SK-N-DZ (cell line): ENCODE data around the gene FOXI3.

RAMPAGE:
- cytosol, long total RNA: no peak
- nucleus, long total RNA: no peak
Measured at GRCh38 chr2:86521845-86523091, 41.0 kb downstream of the CHMP3 start.

DNA sequence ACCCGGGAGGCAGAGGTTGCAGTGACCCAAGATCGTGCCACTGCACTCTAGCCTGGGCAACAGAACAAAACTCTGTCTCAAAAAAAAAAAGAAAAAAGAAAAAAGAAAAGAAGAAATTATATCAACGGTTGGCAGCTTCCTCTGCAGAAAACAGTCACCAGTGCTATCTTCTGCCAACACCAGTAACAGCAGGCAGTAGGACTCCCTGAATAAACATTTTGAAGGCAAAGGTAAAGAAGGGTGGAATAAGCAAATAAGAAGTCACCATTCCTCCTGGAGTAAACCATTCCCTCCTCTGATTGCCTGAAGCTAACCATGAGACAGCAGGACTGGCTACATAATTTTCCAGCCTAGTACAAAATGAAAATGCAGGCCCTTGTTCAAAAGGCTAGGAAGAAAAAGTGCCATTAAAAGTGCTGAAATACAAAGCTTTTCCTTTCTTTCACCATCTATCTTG is 9.0 kb upstream of the RNF103 start:
RAMPAGE:
- cytosol, long total RNA: no peak
- nucleus, long total RNA: no peak

DNA sequence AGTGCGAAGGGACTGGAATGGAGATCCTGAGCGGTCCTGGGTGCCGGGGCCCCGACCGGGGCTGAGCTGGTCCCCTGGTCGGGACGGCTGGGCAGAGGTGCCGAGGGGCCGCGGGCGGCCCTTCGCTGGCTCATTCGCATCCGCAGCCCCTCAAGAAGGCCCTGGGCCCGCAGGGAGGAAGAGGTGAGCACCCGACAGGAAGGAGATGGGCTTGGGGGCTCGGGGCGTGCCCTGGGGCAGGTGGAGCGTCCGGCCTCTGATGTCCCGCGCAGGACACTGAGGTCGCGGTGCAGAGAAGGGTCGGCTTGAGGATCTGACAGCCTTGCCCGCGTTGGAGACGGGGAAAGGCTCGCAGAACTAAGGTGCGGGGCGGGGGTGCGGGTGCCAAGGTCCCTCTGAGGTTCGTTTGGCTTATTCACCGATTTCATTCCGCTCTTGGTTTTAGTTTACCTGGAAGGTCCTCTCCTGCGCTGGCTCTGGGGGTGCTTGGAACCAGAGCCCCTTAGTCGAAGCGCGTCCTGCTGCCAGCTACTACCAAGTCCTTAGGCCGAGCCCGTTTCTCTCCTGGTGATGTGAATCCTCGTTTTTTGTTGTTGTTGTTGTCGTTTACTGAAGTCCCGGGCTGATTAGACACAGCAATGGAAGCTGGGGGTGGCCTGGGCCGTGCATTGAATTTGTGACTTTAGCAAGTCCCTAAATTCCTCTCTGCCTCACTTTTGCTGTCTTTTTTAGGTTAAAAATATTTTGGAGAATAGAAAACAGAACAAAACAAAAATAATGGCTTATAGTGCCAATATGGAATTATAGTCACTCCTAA is 18.9 kb upstream of the CD8A start:
RAMPAGE:
- cytosol, long total RNA: no peak
- nucleus, long total RNA: no peak

GRCh38 chr2:86821920-86822144 is 31.1 kb upstream of the CD8A start:
RAMPAGE:
- cytosol, long total RNA: no peak
- nucleus, long total RNA: no peak

DNA sequence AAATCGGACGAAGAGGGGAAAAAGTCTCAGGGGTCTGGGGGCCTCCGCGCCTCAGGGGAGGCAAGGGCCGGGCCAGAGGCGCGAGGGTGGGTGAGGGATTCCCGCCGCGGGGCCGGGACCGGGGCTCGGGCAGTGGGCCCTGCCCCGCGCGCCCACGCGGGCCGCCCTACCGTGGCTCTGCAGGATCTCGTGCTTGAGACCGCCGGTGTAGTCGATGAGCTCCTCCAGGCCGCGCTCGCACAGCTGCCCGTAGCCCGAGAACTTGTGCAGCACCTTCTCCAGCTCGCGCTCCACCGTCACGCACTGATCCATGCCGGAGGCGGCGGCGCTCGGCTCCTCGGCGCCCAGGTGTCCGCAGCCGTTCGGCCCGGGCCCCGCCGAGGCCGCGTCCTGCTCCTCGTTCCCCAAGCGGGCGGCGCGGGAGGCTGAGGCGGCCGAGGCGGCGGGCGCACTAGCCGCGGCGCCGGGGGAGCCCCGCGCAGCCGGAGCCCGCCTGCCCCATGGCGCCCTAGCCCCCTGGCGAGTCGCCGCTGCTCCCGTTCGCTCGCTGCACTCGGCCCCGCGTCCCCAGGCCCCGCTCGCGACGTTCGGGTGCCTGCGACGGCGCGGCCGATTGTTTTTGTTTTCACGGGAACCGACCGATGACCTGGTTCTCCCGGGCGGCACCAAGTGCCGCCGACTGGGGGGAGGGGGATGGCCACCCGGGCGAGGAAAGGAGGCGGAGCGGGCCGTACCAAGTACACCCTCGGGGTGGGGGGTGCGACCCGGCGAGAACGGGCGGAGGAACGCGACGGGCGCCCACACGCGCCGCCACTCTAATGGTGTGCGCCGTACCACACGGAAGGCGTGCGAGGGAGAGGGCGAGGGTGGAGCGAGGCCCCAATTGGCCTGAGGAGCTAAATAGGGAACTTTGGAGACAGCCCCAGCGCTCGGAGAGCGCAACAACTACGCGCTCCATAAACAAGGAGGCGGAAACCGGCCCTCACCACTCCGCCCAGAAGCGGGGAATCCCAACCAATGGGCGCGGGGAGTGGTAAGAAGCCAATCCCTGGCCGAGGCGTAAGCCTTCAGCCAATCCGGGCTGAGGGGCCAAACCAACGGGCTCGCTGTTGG is 54.5 kb upstream of the PLGLB1 start:
RAMPAGE:
- cytosol, long total RNA: no peak
- nucleus, long total RNA: no peak

DNA sequence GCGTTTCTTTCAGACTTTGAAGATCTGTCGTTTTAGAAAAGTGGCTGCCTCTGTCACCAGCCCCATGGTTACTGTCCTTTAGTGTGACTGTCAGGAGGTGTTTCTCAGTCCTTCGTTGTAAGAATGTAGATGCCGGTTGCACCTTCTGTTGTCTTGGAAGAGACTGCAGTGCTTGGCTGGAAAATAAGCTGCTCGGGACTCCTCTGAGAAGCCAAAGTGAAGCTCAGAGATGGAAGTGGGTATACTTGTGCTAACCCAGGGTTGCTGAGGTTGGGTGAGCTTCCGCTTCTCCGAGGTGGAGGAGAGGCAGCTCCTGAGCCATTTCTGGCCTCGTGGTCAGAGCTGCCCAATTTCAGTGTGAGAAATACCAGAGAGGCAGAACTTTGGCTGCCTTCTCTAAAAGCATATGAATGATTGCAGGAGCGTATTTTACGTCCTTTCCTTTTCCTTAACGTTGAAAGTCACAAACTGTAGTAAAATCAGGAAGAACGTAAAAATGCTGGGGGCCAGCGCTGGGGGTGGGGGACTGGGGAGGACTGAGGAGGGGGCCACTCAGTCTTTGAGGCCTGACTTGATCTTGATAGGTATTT is 292.1 kb upstream of the PLGLB2 start:
RAMPAGE:
- cytosol, long total RNA: no peak
- nucleus, long total RNA: no peak

DNA sequence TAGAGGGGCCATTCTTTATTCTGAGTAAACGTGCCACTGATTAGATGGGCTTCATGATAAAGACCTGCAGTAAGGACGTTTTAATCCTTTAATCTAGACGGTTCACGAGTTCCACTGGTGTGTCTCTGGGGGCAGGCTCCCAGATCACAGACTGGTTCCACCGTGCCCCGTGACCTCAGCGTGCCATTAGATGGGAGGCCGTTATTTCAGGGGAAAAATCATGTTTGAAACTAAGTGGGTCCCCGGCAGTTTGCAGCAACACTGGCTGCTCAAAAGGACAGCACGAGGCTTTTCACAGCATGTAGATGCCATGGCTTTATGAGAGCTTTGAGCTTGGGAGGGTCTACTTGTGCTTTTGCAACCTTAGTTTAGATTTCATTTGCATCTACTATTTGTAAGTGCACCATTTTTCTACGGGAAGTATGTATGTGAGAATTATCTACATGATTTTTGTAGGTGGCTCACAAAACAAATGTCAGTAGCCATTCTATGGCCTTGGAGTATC is 246.8 kb upstream of the PLGLB2 start:
RAMPAGE:
- cytosol, long total RNA: no peak
- nucleus, long total RNA: no peak

DNA sequence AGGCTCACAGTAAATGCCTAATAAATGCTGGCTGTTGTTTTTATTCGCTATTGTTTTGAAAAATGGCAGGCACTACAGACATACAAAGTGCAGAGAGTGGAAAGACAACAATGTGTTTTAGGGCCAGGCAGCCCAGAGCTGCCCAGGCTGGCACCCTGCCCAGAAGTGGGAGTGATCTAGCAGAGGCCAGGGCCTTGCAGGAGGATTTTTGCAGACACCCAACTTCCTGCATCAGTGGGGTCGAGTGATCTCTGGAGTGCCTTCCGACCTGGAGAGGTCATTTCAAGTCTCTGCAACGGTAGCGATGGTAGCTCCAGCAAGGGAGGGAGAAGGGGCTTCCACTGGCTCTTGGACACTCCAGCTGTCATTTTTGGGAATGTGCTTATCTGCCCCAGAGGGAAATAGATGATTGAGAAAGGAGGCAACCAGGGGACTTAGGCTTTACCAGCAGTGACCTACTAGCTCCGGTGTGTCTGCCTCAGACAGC is 154.1 kb upstream of the PLGLB2 start:
RAMPAGE:
- cytosol, long total RNA: no peak
- nucleus, long total RNA: no peak

DNA sequence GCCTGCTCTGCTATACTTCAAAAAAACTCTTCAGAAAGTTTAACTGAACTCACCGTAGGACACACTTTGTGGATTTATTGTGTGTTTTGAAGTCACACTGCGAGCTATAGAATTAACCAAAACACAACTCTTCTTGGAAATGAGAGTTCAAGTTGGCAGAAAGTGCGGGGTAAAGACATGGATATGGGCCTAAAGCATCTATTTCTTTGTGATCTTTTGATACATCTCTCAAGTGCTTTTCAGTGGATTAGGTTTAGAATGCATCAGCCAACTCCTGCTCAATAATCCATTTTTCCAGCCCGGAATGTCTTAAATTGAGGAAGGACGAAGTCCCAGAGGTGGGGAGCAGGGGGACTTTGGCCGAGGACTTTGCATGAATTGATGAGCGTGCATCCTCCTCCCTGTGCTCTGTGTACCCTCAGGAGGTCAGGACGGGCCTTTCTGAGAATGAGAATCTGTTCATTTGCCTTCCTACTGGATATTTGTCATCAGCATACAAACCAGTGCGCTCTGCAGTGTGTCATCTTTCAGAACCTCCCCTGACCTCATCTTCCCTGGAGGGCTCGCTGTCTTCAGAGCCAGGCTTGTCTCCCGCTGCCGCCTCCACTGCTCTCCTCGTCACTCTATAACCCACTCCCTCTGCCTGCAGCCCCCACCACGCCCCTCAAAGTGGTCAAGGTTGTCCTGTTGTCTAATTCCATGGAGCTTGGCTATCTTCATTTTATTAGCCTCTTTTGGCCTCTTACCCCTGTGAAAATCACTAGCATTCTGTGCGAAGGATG is 2.6 kb downstream of the PLGLB2 start:
RAMPAGE:
- cytosol, long total RNA: no peak
- nucleus, long total RNA: no peak

RAMPAGE:
- cytosol, long total RNA: no peak
- nucleus, long total RNA: no peak
Measured at GRCh38 chr2:88185135-88186521, 15.5 kb downstream of the THNSL2 start.

DNA sequence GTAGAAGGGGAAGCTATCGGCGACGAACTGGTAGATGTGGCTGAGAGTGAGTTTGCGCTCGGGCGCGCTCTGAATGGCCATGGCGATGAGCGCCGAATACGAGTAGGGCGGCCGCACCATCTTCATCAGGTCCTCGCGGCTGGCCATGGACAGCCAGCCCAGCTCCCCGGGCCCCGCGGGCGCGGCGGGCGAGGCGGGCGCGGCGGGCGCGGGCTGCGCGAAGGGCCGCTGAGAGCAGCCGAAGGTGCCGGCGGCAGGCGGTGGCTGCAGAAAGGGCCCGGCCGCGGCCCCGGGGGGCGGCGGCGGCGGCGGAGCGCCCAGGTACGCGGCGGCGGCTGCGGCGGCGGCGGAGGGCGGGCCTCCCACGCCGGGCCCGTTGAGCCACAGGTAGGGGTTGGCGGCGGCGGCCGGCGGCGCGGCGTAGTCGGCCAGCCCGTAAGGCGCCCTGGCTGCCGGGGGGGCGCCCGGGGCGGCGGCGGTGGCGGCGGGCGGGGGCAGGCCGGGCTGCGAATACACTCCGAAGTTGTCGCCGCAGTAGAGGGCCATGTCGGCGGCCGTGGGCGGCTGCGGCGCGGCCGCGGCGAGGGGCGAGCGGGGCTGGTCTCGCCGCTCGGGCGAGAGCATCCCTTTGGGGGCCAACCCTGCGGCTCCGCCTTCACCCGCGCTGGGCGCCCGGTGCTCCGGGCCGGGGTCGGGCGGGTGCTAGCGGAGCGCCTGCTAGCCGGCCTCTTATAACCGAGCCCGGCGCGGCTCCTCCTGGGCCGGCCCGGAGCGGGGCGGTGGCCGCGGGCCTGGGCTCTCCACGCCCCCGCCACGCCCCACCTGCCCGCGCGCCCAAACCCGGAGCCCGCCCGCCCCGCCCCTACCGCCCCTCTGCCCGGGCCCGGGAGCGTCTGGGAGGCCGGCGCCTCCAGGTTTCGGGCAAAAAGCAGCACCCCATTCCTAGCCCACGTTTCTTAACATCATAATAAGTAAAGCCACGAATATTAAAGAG is at the start of gene FOXI3:
FOXI3 (minus strand) TSS at position 704 of the 994 bp plus-strand sequence.
RAMPAGE:
- cytosol, long total RNA: no peak
- nucleus, long total RNA: no peak

GRCh38 chr2:88570406-88571170 is 46.1 kb downstream of the TEX37 start:
RAMPAGE:
- cytosol, long total RNA: no peak
- nucleus, long total RNA: no peak

DNA sequence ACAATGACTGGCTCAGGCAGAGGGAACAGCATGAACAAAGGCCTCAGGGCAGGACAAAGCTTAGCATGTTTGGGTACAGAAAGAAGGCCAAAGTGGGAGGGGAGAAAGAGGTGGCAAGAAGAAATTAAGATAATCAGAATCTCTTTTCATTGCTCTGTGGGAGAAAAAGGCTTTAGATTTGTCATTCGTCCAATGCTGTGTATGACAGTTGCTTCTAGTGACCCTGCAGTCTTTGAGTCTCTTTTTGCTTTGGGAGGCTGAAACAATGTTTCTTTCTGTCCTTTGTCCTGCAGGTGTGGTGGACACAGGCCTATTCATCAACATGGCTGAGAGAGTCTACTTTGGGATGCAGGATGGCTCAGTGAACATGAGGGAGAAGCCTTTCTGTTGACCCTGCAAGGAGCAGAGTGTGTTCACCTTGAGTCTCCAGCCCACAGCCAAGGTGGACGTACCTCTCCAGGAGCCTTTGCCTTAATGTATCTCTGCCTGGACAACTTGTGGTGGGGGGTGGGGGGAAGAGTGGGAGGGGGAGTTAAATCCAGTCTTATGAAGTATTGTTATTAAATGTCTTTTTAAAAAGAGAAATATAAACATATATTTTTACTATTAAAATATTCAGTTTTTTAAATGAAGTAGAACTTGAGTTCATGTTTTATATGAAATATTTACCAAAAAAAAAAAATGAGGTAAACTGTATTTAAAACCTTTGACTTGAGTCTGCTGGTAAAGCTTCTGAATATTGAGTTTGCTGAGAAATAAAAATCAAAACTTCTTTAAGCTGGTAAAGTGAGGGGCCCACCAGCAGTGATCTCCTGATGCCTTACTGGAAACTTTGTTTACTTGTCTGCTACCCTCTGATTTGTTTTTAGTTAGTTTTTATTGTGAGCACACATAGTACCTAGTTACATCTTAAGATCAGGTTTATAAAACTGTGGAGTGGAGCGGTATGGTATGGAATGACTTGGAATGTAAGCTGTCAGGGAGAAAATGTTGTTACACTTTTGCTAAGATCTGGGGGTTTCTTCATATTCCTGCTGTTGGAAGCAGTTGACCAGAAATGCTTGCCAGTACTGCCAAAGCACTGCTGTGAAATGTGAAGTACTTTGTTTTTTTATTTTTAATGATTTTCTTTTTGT is 58.6 kb downstream of the RPIA start:
RAMPAGE:
- cytosol, long total RNA: no peak
- nucleus, long total RNA: no peak

DNA sequence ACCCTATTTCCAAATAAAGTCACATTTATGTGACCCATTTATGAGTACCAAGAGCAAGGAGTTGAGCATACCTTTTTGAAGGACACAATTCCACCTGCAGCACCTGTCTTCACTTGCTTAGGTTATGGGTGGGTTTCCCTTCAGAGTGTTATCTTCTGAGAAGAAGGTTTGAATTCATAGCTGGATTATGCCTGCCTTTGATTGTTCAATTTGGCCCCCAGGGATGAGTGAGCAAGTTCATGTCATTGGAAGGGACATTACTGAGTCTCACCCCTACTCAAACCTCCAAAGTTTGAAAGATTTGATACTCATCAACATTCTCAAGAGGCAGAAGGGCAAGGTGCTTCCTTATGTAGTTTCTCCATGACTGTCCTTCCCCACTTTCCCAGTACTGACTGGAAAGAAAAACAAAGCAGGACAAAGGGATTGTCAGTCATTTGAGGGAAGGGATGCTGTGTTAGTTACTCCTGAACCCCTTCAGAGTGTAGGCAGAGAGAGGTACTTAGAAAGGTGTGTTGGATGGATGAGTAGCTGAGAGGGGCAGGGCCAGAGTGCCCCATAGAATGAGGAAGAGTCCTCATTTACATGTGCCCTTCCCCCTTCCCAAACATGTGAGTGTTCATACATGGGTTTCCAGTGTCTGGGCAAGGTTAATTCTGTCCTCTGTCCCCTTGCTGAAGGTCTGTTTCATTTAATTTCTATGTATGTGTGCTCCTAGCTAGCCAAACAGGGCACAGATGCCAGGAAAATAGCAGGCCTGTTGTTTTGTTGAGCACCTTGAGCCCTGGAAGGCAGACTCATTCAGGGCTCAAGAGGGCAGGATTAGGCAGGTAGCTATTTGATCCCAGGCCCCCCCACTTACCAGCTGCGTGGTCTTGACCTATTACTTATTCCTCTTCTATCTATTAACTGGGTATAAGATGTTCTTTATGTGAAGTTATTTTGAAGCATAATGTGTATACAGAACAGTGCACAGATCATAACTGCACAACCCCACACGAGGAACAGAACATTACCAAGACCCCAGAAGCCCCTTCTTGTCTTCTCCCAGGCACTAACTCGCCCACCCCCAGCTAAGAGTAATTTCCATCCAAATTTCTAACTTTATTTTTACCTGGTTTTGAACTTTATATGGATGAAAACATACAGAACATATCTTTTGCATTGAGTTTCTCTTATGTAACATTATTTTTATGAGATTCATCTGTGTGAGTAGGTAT is 164.0 kb downstream of the RPIA start:
RAMPAGE:
- cytosol, long total RNA: no peak
- nucleus, long total RNA: no peak

GRCh38 chr2:89040433-89040941 is 349.0 kb downstream of the RPIA start:
RAMPAGE:
- cytosol, long total RNA: no peak
- nucleus, long total RNA: no peak

DNA sequence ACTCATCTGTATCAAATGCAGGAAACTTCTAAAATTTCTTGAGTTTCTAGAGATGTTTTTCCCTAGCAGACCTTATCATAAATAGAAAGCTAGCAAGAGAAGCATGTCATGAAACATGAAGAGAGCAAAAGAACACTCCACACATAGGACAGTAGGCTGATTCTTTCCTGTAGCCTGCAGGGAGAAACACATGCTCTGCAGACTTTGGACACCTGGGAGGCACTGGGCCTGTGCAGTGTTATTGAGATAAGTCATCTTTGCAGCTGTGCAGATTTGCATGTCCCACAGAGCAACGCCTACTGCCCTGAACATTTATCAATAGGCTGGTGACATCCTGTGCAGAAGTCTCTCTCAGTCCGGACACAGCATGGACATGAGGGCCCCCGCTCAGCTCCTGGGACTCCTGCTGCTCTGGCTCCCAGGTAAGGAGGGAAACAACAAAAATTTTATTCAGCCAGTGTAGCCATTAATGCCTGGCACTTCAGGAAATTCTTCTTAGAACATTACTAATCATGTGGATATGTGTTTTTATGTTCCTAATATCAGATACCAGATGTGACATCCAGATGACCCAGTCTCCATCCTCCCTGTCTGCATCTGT is 1277.1 kb downstream of the RPIA start:
RAMPAGE:
- cytosol, long total RNA: no peak
- nucleus, long total RNA: no peak

DNA sequence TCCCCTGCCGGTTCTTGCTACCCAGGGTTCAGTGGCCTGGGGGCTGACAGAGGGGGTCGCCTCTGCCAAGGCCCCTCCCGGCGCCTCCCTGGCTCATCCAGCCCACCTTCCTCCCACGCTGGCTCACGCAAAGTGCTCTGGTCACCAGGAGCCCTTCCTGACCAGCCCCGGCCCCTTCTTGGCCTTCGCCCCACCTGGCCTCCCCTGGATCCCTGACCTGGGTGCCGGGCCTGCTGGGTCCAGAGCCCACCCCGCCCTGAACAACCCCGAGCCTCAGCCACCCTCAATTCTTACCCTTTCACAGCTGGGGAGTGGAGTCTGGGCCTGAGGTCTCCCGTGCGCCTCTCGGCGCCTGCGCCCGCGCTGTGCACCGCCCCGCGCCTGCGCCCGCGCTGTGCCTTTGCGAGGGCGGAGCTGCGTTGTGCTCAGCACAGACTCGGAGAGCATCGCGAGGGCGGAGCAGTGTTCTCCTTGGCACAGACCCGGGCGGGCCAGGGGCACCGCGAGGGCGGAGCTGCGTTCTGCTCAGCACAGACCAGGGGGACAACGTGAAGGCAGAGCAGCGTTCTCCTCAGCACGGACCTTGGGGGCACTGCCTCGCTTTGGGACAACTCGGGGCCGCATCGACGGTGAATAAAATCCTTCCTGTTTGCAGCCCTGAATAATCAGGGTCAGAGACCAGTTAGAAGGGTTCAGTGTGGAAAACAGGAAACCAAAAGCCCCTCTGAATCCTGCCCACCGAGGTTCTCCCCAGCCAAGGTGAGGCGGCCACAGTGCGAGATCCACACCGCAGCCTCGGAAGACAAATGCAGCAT is 2927.3 kb upstream of the AQP7B start:
RAMPAGE:
- cytosol, long total RNA: start-site peak on the minus strand centred at position 344 of the sequence, 67 bp wide, 1,419 and 1,224 reads in 2 replicates
- nucleus, long total RNA: no peak

GRCh38 chr2:94202348-94202705 is 384.8 kb upstream of the AQP7B start:
RAMPAGE:
- cytosol, long total RNA: no peak
- nucleus, long total RNA: no peak

DNA sequence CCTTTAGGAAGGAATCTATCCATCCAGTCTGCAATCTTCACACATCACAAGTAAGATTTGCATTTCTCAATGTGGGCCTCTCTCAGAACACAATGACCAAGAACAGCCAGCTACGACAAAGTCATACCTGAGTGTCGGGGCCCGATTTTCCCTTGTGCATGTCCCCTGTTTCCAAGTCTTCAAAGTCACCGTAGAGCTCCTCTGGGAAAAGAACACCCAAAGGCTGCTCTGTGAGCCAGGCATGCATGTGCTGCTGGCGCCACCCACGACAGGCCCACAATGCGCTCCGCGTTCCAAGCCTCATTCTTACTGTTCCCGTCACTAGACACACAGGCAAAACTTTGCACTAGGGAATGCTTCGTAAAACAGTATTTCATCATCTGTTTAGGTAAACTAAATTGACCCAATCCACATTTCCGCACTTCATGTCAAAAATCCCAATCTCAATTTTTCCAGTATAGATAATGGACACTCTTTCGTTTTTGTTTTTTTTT is 384.0 kb upstream of the AQP7B start:
RAMPAGE:
- cytosol, long total RNA: no peak
- nucleus, long total RNA: no peak

DNA sequence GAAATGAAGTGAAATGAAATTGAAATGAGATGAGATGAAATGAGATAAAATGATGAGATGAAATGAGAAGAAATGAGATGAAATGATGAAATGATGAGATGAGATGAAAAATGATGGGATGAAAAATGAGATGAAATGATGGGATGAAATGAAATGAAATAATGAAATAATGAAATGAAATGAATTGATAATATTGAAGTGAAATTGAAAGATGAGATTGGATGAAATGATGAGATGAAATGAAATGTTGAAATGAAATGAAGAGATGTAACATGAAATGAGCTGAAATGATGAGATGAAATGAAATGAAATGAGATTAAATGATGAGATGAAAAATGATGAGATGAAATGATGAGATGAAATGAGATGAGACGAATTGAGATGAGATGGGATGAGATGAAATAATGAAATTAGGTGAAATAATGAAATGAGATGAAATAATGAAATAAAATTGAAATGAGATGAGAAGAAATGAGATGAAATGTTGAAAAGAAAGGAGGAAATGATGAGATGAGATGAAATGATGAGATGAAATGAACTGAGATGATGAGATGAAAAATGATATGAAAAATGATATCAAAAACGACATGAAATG is 366.0 kb upstream of the AQP7B start:
RAMPAGE:
- cytosol, long total RNA: no peak
- nucleus, long total RNA: no peak